Rectum (tissue), 1 donor: ENCODE measurements around a stretch of chr12.

- PRO-cap: bidirectional peak, plus-strand start at chr12:57086273, minus-strand start at chr12:57086145
Measured at GRCh38 chr12:57085664-57086537, 3.0 kb upstream of the NAB2 start.

- PRO-cap: bidirectional peak, plus-strand start at chr12:57087523, minus-strand start at chr12:57087234; bidirectional peak, plus-strand start at chr12:57087618, minus-strand start at chr12:57087578
Measured at GRCh38 chr12:57087028-57087696, 1.8 kb upstream of the NAB2 start.

GRCh38 chr12:57105130-57105398 is 6.1 kb downstream of the STAT6 start:
- PRO-cap: no peak

- PRO-cap: no peak
Measured at GRCh38 chr12:57145228-57145461, 16.9 kb downstream of the LRP1 start.

- PRO-cap: bidirectional peak, plus-strand start at chr12:57147149, minus-strand start at chr12:57147020
Measured at GRCh38 chr12:57146719-57147785, 18.8 kb downstream of the LRP1 start.

DNA sequence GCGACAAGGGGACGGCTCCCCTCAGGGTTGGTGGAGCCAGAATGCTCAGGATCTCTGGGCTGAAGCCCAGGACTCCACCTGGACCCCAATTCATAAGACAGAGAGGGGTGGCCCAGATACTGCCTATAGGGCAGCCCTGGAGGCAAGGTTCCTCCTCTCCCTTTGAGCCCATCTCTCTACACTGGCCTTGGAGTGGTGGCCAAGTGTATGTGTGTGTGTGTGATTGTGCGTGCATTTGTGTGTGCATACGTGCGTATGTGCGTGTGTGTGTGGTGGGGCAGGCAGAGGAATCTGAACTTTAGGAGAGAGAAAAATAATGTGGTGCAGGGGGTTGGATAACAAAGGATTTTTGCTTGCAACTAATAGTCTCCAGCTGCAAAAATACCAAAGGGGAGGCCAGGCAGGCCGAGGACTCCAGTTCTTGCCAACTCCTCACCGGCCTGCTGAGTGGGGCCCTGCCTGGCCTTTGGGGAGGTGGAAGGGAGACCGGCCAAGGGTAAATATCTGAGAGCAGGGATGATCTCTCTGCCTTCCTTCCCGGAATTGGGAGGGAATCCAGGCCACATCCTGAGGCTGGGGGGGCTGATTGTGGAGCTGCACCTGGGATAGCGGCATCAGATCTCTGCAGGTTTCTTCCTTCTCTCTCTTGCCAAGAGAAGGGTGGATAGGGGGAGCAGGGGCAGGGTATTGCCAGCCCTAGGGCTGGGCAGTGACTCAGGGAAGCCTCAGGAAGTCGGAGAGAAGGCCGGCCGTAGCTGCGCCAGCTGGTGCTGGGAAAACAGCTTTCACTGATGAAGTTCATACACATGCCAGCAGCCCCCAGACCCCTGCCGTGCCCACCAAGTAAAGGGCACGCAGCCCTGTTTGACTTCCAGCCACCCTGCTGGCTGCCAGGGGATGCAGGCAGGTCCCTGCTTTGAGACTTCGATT is 23.5 kb downstream of the LRP1 start:
- PRO-cap: unidirectional peak, plus-strand start at position 728 of the sequence

DNA sequence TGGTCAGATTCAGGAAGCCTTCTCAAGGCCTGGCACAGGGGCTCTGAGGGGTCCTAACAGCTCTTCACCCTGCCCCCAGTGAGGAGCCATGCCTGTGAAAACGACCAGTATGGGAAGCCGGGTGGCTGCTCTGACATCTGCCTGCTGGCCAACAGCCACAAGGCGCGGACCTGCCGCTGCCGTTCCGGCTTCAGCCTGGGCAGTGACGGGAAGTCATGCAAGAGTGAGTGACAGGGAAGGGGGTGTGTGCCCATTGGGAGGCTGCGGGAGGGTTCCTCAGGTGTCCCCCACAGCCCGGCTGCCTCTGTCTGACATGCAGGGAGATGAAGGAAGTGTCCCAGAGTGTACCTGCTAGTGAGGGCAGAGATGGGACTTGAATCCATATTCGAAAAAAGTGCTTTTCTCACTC is 28.4 kb downstream of the LRP1 start:
- PRO-cap: no peak

GRCh38 chr12:57158134-57159018 is 30.1 kb downstream of the LRP1 start:
- PRO-cap: no peak

DNA sequence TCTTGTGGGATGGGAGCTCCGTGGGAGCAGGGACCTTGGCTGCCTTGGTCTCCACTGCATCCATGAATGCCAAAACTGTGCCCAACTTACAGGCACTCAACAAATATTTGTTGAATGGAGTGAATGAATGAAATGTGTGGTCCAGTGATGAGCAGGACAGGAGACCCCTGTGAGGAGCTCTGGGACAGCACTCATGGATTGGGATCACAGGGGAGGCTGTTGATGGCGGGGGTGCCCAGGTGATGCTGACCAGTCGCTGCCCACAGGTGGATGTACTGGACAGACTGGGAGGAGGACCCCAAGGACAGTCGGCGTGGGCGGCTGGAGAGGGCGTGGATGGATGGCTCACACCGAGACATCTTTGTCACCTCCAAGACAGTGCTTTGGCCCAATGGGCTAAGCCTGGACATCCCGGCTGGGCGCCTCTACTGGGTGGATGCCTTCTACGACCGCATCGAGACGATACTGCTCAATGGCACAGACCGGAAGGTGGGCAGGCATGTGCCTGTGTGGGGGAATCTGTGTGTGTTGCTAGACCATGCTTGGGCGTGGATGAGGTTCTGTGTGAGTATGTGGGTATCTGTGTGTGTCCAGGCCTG is 32.4 kb downstream of the LRP1 start:
- PRO-cap: no peak

GRCh38 chr12:57213323-57213739 is 3.3 kb upstream of the NXPH4 start:
- PRO-cap: no peak

DNA sequence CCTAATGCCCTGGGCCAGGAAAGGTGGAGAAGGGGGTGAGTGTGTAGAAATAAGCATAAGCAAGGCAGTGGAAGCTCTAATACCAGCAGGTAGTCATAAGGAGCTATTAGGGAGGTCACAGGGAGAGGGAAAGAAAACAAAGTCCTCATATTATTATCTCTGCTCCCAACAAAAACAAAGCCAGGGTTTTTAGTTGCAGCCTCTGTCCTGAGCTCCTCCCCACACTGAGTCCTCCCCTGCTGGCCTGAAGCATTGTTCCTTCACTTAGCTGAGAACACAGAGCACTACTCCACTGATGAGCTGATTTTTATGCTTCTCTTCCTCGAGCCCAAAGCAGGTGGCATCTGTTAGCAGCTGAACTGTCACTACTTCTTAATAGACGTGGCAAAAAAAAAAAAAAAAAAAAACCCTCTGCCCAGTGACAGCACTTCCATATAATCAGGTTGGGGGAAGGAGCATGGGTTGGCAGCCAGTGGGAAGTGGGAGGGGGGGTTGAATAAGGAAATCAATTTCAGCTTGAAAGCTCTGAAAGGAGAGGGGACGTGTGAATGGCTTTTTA is 10.5 kb upstream of the STAC3 start:
- PRO-cap: no peak

- PRO-cap: no peak
Measured at GRCh38 chr12:57341091-57341624, 89.7 kb downstream of the R3HDM2 start.

DNA sequence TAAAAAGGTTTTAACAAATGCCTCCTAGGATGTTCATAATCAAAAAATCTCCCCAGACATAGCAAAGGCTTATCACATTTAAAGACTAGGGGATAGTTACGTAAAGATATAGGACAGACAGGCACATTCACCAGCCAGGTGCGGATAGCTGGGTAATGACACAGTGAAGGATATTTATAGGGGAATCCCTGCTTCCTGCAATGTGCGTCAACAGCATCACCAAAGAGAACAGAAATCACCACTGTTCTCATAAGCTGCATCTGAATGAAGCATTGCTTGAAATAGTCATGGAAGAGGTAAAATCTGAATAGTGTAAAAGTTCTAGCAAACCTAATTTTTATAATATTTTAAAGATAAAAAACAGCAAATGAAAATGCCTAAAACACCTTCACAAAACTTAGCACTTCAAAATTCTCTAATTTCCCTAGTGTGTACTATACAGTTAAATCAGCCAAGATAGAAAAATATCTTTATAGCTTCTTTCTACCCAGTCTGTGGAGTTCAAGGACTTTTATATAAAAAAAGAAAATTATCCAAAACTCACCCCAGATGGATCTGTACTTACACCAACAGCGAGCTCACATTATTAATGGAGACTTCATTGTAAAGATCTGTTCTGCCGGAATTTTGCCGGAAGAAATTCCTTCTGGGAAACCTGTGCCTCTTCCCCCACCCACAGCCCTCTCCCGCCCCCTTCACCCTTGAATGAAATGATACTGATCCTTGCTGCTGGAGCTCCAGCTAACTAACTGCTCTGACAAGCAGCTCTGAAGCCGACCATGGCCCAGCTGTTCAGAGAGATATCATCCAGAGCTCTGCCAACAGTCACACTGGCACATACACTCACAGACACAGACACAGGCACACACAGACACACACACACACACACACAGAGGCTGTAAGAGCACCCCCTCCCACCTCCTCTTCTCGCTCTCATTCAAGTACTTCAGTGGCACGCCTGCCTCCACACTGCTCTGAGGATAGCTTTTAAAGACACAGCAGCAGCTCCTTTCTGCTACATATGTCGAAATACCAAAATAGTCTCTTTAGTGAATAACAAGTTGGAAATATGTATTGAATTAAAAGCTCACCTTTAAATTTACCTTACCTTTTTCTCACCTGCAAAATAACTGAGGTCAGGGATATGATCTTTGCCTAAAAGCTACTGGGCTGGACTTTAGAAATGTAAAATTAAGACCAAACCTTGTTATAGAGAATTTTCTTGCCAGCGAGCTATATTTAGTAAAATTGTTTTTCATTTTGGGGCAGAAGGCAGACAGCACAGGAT is 88.8 kb downstream of the R3HDM2 start:
- PRO-cap: no peak

DNA sequence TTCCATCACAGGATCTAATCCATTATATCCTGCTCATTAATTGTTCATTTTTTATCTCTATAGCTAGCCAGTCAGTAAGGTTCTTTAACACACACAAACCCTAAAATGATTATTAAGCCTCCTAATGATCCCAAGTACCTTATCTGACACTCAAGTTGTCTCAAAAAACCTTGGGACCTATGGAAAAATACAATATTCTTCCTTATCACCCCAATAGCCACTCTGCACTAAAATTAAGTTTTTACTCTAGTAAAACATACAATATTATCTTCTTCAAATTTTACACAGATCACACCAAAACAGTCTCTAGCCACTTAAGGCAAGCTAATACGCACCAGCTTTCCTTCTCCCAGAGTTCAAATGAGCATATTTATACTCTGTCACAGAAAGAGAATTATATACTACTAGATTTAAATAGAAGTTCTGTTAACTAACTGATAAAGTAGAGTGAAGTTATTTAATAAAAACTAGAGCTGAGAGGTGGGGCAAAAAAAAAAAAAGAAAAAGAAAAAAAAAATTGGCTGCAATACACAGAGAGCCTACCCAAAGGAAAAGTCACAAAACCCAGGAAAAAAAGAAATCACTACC is 21.7 kb downstream of the R3HDM2 start:
- PRO-cap: no peak

- PRO-cap: no peak
Measured at GRCh38 chr12:57456497-57457015, 1.4 kb downstream of the INHBE start.

GRCh38 chr12:57477633-57478805 is 1.6 kb downstream of the ARHGAP9 start:
- PRO-cap: bidirectional peak, plus-strand start at chr12:57477936, minus-strand start at chr12:57477867; bidirectional peak, plus-strand start at chr12:57478174, minus-strand start at chr12:57478163; bidirectional peak, plus-strand start at chr12:57478616, minus-strand start at chr12:57478558

- PRO-cap: no peak
Measured at GRCh38 chr12:57519043-57519568, 1.2 kb downstream of the DDIT3 start.

DNA sequence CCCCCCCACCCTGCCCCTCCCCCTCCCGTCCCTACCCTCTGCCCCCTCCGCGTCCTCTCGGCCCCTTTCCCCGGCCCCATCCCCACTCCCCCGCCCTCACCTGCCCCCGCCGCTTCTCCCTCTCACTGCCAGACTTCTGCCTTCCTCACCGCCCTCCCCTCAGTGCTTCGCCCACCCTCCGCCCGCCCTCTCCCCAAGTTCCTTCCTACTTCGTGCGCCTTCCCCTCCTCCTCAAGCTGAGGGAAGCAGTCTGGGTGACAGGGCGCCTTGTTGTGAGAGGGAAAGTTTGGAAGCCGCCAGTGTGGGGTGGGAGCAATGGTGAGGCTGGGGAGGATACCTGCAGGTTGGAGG is 381 bp downstream of the MBD6 start:
- PRO-cap: bidirectional peak, plus-strand start at position 234 of the sequence, minus-strand start at position 161 of the sequence

- PRO-cap: no peak
Measured at GRCh38 chr12:57523848-57524486, 1.3 kb downstream of the MBD6 start.

GRCh38 chr12:57545169-57545793 is 1.7 kb downstream of the DCTN2 start:
- PRO-cap: no peak